ENCODE measurements around a stretch of chr16.

DNA sequence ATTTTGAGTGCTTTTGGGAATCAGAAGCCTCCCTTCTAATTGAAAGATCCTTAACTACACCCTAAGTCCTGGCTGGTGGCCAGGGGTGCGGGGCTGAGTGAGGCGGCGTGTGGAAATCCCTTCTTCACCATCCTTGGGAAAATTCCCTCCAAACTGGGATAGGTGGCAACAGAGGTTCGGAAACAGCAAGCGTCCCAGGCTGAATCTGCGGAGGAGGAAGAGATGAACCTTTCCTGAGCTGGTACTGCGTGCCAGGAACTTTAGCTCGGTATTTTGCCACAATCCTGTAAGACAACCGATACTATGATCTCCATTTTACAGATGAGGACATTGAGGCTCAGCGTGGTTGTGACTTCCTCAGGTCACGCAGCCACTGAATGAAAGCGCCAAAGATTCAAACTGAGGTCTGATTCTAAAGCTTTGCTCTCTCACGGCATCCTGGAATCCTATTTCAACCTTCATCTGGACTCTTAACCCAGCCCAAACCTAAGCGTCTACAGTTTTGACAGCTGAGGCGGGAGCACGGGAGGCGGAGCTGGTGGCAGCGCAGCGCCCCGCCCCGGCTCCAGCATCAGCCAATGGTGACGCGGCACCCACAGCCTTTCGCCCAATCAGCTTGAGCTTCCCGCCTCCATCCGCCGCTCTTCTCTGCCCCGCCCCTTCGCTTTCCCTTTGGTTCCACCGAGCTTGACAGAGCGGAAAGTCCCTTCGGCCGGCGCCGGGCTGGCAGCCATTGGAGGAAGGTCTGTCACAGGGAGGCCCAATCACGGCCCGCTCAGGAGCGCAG lies 493 bp upstream of the CYLD start:
- PRO-cap: unidirectional peak, minus-strand start at position 504 of the sequence; bidirectional peak, plus-strand start outside the sequence, minus-strand start at position 634 of the sequence

DNA sequence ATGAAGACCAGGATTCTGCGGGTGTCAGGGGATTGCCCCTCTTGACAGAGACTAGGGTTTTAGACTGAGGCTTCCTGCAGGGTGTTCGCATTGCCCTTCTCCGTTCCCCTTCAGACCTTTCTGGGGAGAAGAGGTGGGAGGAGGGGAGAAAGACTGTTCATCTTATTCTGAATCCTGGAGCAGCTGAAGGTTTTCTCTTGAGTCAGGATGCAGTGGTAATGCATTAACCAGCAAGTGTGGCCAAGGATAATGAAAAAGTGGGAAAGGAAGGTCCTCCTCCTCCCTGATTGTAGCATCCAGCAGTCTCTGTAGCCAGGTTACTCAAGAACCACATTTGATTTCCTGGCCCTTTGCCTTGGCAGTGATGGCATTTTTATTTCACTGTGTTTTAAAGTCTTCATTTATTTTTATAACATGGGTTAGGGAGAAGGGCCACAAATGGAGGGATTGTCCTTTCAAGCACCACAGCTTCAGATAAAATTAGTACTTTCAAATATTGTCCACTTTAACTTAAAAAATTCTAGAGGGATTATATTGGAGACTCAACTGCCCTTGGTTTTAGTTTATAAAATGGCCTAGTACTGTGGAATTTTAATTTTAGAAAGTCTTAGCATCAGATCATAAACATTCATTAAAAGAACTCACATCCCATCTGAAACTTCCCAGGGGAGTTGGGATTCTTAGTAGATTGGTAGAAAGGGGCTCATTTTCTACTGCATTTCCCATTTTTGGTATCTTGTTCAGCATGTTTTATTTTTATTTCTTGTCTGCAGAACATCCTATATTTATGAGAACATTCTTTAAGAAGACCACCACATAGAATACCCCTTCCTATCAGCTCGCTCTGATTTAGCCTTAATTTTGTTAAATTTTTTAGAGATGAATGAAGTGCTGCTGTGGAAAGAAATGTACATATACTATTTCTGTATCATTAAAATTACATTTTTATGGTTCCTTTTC lies 59.4 kb downstream of the CYLD start:
- PRO-cap: no peak

- PRO-cap: no peak
Observed at GRCh38 chr16:50859621-50860383, 117.9 kb downstream of the CYLD start.

GRCh38 chr16:50927927-50928405 lies 186.1 kb downstream of the CYLD start:
- PRO-cap: no peak

DNA sequence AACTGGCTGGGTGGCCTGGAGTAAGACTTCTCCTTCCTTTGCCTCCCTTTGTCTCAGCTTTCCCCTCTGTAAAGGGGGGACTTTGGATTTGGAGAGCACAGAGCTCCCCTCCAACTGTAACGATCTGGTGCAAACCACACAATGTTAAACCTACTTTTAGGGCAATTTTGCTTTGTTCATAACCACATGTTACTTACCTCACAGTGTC lies 100.3 kb downstream of the SALL1 start:
- PRO-cap: no peak

DNA sequence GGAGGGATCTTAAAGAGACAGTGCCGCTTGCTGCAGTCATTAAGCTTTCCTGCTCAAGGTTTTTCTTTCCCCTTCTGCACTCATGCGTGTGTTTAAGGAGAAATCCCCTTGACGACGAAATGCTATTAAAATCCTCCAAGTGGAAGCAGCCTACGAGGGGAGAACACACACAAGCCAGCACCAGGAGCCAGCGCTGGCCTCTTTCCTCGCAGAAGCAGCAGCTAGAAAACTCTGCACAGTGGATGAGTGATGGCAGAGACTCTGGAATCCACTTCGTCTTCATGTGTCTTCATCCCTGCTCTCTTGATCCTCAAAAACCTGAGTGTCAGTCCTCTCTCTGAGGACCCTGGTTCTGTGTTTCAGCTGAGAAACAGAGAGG lies 21.9 kb downstream of the SALL1 start:
- PRO-cap: no peak

DNA sequence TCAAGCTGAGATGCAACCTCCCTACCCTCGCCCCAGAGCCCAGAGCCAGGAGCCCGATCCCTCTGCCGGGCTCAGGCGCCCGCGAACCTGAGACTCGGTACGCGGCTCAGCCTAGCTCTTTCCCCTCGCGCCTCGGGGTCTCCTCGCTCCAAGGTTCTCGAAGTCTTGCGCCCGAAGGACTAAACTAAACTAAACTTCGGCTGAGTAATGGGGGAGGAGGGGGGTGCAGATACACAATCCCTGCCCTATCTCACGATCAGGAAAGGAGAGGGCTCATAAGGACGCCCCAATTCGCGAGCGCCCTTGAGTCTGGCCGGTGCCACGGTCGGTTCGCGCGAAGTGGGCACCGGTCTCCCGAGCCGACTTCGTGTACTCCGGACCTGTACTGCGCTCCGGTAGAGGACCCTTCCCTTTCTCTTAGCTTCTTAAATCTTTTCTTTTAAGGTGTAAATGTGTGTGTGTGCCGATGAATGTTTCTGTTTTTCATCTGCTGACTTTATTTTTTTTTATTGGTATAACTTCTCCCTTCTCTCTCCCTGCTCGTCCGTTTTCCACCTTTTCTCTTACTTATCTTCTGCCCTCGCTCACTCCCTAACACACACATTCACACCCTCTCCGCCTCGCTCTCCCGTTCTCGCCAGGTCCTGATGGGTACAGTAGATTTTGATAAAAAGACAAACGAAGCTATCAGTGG lies 1.9 kb upstream of the SALL1 start:
- PRO-cap: no peak

- PRO-cap: no peak
Observed at GRCh38 chr16:51181019-51182033, 30.3 kb upstream of the SALL1 start.

DNA sequence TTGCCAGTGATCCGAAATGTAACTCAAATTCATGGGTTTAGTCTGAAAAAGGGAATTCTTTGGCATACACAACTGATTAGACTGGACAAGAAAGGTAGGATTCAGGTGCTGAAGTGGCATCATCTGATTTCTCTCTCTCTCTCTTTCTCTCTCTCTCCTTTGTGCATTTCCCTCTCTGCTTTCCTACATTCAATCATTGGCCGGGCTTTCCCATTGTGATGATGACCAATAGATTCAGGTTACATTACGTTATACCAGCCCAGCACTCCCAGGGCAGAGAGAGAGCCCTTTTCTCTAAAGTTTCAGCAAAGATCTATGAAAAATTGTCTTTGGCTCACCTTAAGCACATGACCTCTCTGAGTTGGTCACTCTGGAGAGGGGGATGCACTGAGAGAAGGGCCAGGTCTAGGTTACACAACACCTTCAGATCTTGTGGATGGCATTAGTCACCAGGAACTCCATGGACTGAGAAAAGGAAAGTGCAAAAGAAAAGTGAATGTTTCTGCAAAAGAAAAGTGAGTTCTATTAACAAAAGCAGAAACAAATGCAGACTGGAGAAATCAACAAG lies 253.2 kb upstream of the SALL1 start:
- PRO-cap: no peak

GRCh38 chr16:52449978-52450722 lies 96.8 kb downstream of the TOX3 start:
- PRO-cap: no peak

DNA sequence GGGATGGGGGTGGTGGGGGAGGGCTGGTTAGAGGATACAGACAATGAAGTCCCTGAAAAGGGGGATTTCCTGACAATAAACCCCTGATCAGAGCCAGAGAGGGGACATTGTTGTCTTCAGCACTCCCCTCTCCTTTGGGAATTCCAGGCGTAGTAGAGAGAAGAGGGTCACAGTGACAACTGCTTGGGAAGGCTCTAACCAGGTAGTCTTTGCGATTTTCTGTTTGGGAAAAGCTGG lies 20.5 kb downstream of the TOX3 start:
- PRO-cap: no peak

DNA sequence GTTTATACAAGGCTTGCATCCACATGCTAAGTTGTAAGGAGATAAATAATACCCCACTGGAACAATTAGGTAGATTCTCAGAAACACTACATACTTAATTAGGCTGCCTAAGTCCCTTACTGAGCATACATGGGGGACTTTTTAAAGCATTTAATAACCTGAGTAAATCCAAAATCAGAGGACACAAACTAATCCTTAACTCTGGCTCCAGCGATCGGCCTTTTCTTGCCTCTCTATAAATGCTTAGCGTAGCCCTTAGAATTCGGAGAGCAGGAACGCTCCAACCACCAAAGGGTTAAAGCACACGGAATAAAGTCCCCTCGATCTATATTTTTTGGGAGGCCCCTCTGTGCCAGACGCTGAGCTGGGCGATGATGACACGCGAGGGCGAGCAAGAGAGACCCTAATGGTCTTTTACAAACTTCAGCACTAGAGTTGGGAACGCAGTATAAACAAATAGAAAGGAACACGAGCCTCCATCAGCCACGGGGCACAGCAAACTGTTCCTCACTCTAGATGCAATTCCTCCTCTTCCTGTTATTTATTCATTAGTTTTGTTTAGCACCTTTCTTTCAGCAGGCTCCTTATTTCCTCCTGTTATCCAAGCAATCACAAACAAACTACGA lies 1.9 kb downstream of the TOX3 start:
- PRO-cap: no peak

GRCh38 chr16:52547665-52547986 lies 683 bp upstream of the TOX3 start:
- PRO-cap: no peak

GRCh38 chr16:53084941-53085857 lies 30.4 kb downstream of the CHD9 start:
- PRO-cap: no peak

- PRO-cap: unidirectional peak, minus-strand start at chr16:53132018; unidirectional peak, minus-strand start at chr16:53132060
Observed at GRCh38 chr16:53131803-53132353, 77.1 kb downstream of the CHD9 start.

- PRO-cap: no peak
Observed at GRCh38 chr16:53433946-53434304, 346 bp upstream of the RBL2 start.

- PRO-cap: no peak
Observed at GRCh38 chr16:53500787-53501343, 2.1 kb downstream of the AKTIP start.

GRCh38 chr16:53946959-53947612 lies 243.1 kb downstream of the FTO start:
- PRO-cap: unidirectional peak, plus-strand start at chr16:53947259

- PRO-cap: no peak
Observed at GRCh38 chr16:54064770-54065286, 221.8 kb downstream of the IRX3 start.

DNA sequence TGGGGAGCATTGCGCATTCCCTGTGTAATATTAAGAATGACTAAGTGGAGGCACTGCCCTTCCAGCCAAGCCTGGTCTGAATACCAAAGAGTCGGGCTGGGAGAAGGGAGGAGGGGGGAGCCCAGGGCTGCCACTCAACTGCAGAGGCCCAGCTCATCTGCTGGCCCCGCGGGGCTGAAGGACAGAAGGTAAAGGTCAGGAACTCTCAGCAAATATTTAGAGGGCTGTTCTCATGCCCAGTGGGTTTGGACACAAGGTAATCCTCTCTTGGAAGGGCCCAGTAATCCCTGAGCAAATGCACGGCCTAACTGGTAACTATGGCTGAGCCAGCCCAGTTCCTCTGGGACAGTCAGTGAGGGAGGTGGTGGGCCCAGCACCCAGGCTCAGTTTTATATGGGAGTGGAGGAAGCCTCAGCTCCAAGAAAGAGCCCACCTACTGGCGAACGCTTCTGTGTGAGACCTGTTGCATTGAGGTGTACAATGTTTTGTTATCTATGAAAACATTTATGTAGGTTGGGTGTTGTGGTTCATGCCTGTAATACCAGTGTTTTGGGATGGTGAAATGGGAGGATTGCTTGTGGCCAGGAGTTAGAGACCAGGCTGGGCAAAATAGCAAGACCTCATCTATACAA lies 121.1 kb downstream of the IRX3 start:
- PRO-cap: no peak

All from type B pancreatic cell (in vitro differentiated cells).